ENCODE results near the genes KLRF2, CLEC1A and KLRK1.

DNA sequence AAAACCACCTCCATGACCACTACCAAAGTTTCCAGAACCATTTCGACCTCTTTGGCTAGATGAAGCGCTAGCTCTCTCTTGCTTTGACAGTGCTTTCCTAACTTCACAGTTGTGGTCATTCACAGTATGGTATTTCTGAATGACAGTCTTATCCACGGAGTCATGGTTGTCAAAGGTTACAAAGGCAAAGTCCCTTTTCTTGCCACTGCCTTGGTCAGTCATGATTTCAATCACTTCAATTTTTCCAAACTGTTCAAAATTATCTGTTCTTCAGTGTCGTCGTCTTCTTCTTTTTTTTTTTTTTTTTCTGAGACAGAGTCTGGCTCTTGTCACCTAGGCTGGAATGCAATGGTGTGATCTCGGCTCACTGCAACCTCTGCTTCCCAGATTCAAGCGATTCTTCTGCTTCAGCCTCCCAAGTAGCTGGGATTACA is 38.5 kb downstream of the KLRG1 start:
- RRBS, result no CpG with 5 or more reads among the region's 7 CpGs

- RRBS, result 2% methylated on average over 19 of the region's 39 CpGs
Measured at GRCh38 chr12:9064772-9065356, 50.9 kb downstream of the A2M start.

DNA sequence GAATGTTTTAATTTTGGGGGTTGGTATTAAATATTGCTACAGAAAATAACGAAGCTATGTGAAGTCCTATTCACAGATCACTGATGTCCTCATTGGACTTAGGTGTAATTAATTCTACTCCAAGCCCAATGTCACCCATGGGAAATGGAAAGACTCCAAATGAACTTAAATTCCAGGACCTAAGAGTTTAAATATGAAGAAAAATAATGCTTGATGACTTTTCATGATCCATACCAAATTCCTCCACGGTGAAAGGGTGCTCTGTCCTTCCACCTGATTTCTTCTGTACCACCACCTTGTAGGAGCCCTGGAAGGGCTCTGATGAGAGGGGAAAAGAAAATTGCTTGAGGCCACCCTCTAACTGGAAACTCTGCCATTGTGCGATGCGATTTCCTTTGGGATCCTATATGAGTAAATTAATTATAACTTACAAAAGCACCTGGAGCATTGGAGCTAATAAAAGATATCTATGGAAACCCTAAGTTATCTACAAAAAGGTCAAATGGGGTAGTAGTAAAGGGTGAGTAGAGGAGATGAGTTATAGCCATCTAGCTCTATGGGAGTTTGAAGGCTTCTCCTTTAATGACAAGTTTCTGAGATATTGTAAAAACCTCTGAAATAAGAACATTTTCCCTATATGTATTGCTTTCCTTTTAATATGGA is 6.0 kb downstream of the A2M start:
- RRBS, result no CpG with 5 or more reads among the region's 4 CpGs

- RRBS, result no CpG with 5 or more reads among the region's 4 CpGs
Measured at GRCh38 chr12:9117909-9118979, 2.5 kb upstream of the A2M start.

DNA sequence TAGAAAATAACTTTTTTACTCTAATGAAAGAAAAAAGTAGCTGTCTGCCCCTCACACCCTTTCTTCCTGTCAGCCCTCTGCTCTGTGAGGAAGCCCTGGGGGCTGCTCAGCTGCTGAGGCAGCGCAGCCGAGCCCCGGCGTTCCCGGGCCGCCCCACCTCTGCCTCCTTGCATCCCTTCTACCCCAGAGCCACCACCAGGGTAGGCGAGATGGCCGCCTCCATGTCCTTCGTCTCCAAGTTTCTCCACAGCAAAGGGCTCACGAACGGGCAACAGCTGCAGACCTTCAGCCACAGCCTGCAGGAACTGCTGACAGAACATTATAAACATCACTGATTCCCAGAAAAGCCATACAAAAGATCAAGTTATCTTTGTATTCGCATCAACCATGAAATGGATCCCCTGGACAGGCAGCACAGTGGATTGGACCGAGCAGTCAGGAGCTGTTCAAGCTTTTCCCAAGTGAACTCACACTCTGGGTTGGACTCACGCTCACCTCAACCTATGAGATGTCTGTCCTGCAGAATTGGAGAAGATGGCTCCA is 19.3 kb upstream of the A2M start:
- RRBS, result no CpG with 5 or more reads among the region's 14 CpGs

GRCh38 chr12:9237896-9238389 is 29.7 kb upstream of the PZP start:
- RRBS, result no CpG with 5 or more reads among the region's 7 CpGs

- RRBS, result no CpG with 5 or more reads among the region's 44 CpGs
Measured at GRCh38 chr12:9283478-9284176, 75.4 kb upstream of the PZP start.

GRCh38 chr12:9674131-9674773 is 4.7 kb downstream of the CLEC2D start:
- RRBS, result no CpG with 5 or more reads among the region's 3 CpGs

GRCh38 chr12:9798010-9798364 is 29.3 kb upstream of the KLRF1 start:
- RRBS, result no CpG with 5 or more reads among the region's 5 CpGs

GRCh38 chr12:9881212-9881768 is at the start of gene KLRF2:
Gene KLRF2, plus strand, starts transcription at chr12:9881489.
- RRBS, result no CpG with 5 or more reads among the region's 5 CpGs

DNA sequence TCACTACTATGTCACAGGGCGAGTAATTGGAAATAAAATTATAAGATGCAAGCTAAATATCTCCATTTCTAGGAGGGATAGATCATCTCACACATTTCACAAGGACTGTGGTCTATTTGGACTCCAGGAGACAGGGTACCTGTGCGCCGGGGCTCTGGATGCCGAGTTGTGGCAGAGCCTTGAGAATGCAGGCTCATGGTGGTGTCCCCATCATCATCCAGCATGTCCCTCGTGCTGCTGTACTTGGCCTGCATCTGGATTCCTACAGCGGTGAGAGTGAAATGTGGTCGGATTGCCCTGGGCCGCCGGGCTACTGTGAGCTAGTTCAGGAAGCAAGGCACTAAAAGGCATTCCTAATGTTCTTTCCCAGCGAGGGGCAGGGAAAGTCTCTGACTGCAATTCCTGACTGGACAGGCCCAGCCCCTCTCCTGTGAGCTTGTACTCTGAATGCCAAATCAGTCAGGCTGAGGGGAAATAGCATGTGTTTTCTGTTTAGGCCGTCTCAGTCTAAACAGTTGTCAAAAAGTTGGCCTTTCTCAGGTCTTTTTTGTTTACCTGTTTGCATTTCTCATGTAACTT is at the start of gene CLEC1A:
TSS of gene CLEC1A (minus strand) at position 317 of the 579 bp plus-strand sequence.
- RRBS, result no CpG with 5 or more reads among the region's 11 CpGs

- RRBS, result no CpG with 5 or more reads among the region's 8 CpGs
Measured at GRCh38 chr12:10166636-10167410, 5.1 kb downstream of the OLR1 start.

GRCh38 chr12:10223125-10223862 is 10.6 kb downstream of the GABARAPL1 start:
- RRBS, result no CpG with 5 or more reads among the region's 7 CpGs

GRCh38 chr12:10388562-10389078 is 1.2 kb downstream of the KLRK1 start:
- RRBS, result no CpG with 5 or more reads among the region's 7 CpGs

GRCh38 chr12:10389758-10390433 is at the start of gene KLRK1:
Gene KLRK1, minus strand, starts transcription at chr12:10390041.
- RRBS, result no CpG with 5 or more reads among the region's 2 CpGs

DNA sequence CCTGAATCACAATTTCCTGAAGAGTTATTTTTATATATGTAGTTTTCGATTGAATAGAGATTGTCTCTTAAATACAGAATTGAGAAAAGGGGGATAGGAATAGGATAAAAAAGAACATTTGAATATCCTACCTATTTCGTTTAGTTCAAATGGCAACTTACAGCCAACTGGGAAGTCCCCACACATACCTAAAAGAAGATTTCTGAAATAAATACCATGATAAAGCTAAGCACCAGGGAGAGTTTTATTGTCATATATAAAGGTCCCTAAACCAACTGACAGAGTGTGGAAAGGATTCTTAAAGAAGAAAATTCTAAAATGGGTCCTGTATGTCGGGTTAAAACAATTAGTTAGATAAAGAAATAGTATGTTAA is 1.9 kb upstream of the KLRK1 start:
- RRBS, result no CpG with 5 or more reads among the region's 3 CpGs

DNA sequence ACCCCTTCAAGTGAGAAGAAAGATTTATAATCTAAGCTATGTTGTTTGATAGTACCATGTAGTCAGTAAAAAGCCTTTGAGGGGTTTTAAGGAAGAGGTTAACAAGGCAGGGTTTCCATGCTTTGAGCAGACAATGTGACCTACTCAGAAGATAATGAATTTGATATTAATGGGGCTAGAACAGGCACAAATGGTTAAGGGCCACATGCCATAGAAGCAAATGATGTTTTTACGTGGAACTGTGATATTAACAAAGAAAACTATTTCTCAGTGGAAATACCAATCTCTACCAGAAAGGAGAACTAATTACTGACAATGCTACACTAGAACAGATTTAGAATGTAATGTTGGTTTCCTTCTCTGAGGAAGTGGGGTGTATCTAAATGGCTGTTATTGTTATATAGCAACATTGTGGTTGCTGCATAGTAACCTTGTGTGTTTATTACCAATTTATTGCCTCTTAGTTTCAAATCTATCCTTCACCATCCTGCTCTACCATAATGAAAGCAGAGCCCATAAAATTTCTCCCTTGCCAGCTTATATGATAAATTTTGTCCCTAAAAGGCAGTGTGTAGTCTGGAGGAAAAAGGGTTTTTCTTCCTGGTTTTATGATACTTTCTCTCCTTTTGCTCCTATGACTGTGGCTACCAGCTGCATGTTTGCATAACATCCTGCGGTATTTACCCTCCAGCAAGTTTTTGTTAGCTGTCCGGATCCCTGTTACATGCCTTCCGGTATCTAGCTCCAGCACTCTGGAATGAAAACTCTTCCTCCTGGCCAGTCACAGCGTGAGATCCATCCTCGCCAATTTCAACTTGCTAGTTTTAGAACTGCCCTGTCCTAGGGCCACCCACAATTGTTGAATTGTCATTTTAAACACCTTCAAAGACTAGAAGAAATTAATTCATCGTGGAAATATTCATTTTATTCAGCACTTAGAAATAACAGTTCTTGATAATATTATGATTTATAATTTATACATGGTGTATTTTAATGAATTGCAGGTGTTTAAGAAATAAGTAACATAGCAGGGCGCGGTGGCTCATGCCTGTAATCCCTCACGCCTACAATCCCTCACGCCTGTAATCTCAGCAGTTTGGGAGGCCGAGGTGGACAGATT is 5.7 kb upstream of the KLRK1 start:
- RRBS, result no CpG with 5 or more reads among the region's 12 CpGs

DNA sequence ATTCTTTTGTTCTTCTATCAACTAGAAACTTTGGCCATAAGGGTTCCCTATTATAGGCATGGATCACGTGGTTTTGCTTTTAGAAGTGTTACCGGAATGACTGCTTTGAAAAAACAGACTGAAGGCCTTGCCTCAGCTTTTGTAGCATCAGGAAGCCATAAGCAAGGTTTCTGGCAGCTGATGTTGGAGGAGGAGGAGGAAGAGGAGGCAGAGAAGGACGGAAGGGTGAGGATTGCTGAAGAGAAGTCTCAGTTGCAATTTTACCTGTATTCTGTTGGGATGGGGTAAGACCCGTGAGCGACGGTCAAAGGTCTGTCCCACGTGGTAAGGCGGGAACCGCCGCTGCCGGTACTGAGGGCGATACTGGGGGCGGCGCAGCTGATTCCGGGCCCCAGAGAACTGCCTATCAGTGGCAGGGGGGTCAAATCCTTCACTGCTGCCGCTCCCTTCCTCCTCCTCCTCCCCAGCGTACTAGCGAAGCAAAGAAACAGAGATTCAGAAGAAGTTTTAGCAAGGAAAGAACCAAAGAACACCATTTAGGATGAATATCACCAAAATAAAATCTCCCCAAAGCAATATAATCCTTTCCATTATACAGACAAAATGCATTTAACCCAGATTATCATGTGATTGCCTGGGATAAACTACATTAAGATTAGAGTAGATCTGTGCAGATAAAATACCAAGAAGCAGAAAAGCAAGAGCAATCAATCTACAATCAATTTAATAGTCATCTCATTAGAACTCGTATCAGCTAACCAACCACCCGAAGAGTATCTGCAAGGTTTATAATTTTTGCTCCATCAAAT is 13.3 kb downstream of the YBX3 start:
- RRBS, result no CpG with 5 or more reads among the region's 20 CpGs

GRCh38 chr12:11070518-11071434 is 8.7 kb upstream of the TAS2R46 start:
- RRBS, result no CpG with 5 or more reads among the region's 4 CpGs

Measured in renal cortical epithelial cell (primary cell).